Mesenchymal stem cell of the bone marrow (primary cell): ENCODE data around the genes PSMG2 and MC2R.

- CAGE, long polyA plus RNA = no peak
Measured at GRCh38 chr18:11976684-11977166, 4.6 kb upstream of the IMPA2 start.

DNA sequence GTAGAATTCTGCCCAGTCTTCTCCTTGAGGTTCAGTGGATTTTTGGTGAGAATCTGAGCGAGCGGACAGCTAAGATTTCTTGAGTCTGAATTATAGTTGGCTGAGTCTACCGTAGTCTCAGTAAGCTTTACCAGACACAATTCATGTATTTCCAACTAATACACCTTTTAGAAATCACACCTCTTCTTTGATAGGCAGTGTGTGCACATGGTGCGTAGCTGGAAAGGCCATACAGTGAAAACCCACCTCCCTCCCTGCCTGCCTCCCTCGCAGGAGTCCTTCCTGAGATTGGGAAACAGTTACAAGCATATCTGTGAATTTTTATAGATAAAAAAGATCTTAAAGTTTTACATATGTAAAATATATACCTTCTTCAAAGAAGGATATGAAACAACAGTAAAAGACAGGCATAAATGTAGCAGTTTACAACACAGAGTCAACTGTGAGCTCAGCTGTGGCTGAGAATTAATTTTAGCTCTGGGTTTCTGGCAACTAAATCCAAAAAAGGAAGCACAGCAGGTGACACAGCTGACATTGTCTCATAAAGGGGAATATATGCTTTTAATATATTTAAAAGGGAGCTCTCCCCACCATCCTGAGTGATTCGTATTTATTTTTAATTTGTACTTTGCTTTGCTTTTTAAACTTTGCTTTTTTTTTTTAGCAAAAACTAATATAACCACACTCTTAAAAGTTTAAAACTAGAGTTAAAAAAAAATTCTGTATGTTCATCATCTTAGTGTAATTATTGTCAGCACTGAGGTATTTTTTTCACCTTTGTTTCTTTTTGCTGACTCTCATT lies 6.5 kb downstream of the TUBB6 start:
- CAGE, long polyA plus RNA = no peak

- CAGE, long polyA plus RNA = no peak
Measured at GRCh38 chr18:12546414-12547127, 111.3 kb downstream of the SPIRE1 start.

GRCh38 chr18:12612601-12613282 lies 45.2 kb downstream of the SPIRE1 start:
- CAGE, long polyA plus RNA = no peak

DNA sequence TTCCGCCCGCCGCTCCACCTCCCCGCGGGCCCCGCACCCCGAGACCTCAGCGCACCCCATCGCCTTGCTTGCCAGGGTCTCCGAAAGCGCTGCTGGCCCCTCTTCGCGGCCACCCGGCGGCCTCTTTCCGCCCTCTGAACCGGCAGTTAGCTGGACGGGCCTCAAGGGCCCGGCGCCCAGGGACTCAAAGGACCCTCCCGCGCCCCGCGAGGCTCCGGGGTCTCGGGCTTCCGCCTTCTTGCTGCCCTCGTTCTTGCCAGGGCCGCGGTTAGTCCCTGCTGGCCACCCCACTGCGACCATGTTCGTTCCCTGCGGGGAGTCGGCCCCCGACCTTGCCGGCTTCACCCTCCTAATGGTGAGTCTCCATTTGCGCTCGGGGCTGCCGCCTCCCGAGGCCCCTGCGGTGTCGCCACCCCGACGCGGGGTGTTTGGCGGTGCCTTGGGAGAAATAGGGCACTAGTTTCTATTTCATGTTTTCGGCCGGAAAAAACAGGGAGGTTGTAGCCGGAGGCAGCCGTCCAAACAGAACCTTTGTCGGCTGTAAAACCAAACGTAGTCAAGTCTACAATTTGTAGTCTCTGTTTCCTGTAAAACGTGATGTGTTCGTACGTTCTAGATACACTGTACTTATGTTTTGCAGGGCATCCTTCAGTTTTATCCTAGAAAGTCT lies at the start of gene PSMG2:
Gene PSMG2, plus strand, starts transcription at position 233 of the 670 bp plus-strand sequence.
- CAGE, long polyA plus RNA = no peak

DNA sequence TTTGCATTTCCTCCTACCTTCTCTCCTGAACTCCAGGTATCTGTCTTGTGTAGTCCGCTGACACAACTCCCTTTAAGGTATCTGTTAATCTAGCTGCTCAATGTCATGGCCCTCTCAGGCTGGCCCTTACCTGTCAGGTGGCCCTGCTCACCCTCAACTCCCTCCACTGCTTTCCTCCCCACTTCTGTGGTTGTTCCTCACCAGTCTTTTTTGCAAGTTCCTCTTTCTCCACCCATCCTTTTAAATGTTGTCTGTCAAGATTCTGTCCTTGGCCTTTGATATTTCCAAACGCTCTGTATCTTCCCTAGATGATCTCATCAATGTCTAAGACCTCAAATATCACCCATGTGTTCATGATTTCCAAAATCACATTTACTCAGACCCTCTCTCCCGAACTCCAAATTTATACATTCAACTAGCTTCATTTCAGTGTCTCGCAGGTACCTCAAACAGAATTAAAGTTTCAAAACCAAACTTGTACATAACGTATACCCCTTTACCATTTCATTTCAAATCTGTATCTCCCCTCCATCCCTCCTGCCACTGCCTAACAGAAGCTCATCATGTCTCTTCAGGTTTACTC lies 3.5 kb downstream of the PTPN2 start:
- CAGE, long polyA plus RNA = no peak

- CAGE, long polyA plus RNA = no peak
Measured at GRCh38 chr18:13217075-13217418, 1.5 kb upstream of the LDLRAD4 start.

DNA sequence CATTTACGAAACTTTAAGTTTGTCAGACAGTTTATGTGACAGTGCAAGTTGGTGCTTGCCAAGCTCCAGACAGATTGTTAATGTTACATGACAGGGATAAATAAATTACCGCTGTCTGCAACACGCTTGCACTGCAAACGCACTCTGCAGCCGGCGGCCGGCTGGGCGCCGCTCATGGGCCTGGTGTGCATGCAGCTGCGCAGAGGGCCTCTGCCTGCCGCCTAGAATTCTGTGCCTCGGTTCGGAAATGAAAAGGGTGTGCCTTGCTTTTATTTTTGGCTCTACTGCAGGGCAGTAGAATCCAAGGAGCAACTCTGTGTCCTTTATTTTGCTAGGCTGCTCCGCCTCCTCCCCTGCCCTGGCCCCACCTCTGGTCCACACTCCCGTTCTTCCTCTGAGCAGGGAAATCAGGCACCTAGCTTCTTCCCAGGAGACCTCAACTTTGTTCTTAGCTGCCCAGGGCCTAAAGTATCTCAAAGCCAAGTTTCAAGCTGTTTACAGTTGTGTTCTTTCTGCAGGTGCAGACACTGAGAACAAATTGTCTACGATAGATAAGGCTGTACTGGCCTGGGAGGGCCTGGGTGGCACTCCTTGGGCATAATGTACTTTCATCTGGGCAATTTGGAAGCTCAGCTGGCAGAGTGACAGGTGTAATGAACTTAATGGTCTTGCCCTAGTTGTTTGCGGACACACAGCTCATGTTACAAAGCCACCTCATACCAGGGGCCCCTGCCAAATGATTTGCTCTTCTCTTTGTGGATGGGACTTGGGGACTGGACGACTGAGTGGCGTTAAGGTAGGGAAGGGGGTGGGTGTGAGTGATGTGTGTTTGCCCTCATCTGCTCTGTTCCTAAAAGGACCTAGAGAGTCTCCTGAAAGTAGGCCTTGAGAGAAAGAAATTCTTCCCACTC lies 4.1 kb downstream of the LDLRAD4 start:
- CAGE, long polyA plus RNA = no peak

GRCh38 chr18:13417850-13418922 lies 199.6 kb downstream of the LDLRAD4 start:
- CAGE, long polyA plus RNA = no peak

- CAGE, long polyA plus RNA = no peak
Measured at GRCh38 chr18:13437216-13437594, 218.6 kb downstream of the LDLRAD4 start.

GRCh38 chr18:13471903-13472633 lies 253.5 kb downstream of the LDLRAD4 start:
- CAGE, long polyA plus RNA = no peak

GRCh38 chr18:13500001-13500987 lies 226.1 kb downstream of the FAM210A start:
- CAGE, long polyA plus RNA = no peak

GRCh38 chr18:13547777-13548600 lies 178.4 kb downstream of the FAM210A start:
- CAGE, long polyA plus RNA = no peak

DNA sequence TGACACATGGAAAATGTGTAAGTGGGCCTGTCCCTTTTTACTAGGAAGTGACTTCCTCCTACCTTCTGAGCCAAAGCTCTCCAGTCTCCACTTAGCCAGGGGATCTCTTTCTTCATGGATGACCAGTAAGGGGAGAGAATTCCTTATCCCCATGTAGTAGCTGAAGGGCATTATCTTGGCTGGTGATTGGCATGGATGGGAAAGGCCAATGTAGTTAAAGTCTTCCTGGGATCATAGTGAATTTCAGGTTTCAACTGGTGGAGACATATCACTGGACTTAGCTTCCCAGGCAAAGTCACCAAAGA lies 147.0 kb downstream of the FAM210A start:
- CAGE, long polyA plus RNA = no peak

DNA sequence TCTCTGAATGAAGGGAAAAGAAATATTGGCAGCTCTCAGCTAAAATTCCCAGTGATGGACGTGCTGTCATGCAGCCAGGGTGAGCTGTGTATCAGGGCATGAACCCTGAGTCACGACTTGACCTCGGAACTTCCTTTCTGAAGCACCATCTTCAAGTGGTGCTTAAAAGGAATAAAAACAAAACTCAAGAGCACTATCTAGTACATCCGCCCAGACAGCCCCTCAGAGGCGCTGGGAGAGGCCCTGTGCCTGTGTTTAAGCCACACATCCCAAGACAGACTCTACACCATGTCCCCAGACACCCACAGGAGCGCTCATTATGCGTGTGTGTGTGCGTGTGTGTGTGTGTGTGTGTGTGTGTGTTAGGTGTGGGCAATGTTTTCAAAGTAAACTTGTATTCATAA lies 117.2 kb downstream of the FAM210A start:
- CAGE, long polyA plus RNA = no peak

DNA sequence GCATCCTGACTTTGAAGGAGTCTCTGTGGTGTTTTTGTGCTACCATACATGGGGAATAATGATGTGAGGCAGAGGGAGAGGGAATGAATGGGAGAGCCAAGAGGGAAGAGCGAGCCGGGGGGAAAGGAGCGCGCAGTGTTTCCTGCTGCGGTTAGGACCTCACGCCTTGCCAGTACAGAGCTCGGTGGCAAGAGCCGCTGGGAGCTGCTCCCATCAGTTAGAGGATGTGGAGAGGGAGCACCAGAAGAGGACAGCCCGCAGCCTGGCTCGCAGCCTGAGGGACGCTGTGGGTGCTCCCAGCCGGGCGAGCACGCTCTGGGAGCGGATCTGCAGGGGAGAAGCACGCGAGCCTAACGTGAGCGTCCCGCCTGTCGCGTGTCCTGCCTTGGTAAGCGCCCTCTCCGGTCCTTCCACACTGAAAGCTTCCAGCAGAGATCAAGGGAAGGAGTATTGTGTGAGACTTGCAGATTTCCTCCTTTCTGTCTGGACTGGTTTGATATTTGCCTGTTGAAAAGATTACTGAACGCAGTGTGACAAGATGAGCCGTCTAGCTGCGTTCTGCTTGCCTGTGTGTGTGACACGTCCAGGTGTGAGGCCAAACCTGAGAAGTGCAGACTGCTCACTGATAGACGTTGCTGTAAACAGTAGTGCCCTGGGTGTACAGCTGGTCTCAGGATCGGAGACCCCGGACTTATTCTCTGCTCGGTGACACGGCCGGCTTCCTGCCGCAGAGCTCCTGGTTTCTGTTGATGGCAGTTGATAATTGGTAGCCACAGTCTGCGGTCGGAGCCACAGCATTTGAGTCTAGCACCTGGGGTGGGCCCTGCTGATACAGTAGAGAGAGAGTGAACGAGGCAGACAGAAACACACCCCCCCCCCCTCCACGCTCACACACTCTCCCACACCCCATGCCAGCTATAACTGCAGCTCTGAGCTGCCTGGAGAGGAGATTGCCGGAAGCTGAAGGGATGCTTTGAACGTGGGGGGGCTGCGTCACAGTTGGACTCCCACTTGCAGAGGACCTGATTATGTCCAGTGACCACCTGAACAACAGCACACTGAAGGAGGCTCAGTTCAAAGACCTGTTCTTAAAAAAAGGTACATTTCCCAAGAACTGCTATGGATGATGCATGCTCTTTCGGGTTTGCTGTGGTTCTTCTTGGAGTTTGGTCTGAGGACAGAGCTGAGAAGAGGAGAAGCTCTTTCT lies 114.3 kb downstream of the FAM210A start:
- CAGE, long polyA plus RNA = no peak

DNA sequence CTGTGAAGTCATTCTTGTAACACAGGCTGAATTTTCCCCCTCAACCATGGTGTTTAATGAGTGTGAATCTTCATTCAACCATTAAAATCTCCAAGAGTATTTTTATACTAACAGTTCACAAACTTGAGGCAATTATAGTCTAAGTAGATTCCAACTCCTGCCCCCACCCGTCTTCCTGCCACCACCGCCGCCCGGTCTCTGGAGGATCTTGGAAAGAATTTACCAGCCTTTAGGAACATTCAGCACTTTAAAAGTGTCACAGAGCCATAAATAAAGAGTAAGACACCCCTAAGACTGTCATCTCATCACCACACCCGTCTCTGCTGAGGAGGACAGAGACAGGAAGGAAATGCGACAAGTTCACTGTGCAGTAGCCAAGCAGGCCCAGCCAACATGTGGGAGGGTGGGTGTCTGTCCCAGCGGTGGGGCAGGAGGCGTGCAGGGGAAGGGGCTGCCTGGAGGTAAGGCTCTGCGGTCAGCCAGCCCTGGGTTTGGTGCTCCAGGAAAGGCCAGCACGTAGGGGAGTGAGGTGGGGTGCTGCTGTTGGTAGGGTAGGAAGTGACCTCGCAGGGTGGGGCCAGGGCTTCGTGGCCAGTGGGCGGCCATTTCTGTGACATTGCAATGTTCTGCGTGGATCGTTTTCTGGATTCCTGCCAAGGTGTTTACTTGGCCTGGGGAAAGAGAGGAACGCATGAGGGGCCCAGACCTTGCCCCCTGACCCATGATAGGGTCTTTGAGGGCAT lies 111.6 kb downstream of the FAM210A start:
- CAGE, long polyA plus RNA = no peak

GRCh38 chr18:13868809-13869362 lies 44.9 kb downstream of the MC5R start:
- CAGE, long polyA plus RNA = no peak

- CAGE, long polyA plus RNA = no peak
Measured at GRCh38 chr18:13915466-13915955, at the start of gene MC2R. Gene MC2R (minus strand): TSS chr18:13915536.

DNA sequence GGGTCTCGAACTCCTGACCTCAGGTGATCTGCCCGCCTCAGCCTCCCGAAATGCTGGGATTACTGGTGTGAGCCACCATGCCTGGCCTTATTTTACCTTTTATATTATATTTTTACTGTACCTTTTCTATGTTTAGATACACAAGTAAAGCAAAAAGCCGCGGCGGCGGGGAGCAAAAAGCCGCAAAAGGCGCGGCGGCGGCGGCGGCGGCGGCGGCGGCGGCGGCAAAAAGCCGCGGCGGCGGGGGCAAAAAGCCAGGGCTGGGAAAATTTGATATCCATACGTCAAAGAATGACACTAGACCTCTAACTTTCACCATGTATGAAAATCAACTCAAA lies 262.3 kb downstream of the ANKRD30B start:
- CAGE, long polyA plus RNA = no peak